Skeletal muscle satellite cell (primary cell): ENCODE measurements around a stretch of chr1.

DNA sequence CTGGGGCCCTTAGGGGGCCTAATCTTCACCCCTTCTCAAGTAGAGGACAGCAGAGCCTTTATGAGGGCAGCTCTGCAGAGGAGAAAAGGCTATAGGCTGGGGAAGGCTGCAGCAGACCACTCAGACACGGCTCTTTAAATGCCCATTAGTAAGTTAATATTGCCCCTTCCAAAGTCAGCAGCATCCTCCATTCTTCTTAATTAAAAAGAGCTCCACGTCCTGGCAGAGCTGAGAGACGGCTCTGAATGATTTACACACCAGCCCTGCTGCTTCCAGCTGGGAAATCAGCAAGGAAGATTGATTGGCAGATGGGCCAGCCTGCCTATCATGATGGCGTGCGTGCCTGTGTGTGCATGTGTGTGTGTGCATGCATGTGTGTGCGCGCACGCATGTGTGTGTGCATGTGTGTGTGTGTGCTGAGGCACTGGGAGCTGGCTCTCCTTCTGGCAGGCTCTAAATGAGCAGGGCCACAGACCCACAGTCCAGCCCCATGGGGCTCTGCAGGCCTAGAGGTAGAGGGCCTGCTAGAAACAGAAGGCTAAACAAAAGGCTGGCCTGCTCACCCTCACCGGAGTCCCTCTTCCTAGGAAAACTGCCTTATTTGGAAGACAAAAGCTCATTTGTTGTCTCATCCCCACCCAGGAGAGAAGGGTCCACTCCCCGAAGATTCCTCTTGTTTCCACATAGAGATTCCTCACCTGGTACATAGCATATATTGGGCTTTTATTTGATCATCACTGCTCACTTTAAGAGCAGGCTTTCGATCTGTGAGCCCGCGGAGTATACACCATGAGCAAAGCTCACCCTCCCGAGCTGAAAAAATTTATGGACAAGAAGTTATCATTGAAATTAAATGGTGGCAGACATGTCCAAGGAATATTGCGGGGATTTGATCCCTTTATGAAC lies 6.0 kb downstream of the KLHDC8A start:
- CAGE, long polyA plus RNA, result no peak

GRCh38 chr1:205430648-205431088 lies 8.8 kb upstream of the LEMD1 start:
- CAGE, long polyA plus RNA, result no peak

- CAGE, long polyA plus RNA, result no peak
These were observed 13.4 kb downstream of the BLACAT1 start for GRCh38 chr1:205442346-205443028.

- CAGE, long polyA plus RNA, result no peak
These were observed 8.3 kb downstream of the BLACAT1 start for GRCh38 chr1:205447206-205448380.

GRCh38 chr1:205505655-205506293 lies 1.3 kb downstream of the CDK18 start:
- CAGE, long polyA plus RNA, result no peak

GRCh38 chr1:205565689-205566318 lies 3.0 kb upstream of the MFSD4A start:
- CAGE, long polyA plus RNA, result no peak

DNA sequence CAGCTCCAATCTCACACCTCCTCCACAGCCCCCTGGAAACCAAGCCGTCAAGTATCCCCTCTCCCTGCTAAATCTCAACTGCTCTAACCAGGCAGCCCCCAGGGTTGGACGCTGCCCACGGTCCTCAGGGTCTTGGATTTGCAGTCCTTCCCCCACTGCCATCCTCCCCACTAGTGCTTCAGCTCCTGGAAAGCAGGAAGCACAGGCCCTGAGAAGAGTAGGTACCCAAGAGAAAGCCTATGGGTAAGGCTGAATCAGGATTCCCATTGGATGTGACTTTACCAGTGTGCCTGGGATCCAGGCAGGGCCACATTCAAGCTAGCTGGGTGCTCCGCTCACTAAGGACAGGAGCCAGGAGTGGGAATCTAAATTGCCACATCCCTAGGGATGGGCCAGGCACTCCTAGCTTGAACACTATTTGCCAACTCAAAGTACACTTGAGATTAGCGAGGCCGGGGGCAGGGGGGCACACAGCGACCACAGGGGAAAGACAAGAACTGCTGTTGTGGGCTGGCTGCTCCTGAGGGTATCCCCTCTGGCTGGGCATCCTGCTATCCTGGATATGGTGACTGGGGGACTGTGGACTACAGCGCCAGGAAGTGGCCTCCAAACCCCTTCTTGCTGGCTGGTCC lies 4.4 kb downstream of the SLC45A3 start:
- CAGE, long polyA plus RNA, result no peak

DNA sequence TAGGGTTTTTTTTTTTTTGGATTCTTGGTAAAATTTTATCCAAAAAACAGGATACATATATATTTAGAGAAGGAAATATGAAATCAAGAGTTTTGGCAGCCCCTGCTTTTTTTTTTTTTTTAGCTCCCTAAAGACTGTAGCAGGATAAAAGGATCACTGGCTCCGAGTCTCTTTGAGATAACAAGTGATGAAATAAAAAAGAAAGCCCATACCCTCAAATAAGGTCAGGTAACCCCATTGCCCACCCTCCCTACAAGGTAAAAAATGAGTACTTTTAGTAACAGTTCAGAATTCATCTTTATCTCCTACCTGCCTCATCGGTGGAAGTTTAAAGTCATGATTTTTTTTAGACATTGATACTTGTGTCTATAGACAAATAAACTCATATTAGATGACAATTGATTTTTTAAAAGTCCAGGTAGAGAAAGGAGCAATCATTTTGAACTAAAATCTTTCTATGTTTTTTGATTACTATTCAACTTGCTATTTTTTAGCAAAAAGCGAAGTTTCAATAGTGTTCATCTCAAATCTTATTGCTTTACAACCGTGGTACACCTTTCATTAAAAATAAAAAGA lies 32.5 kb downstream of the NUCKS1 start:
- CAGE, long polyA plus RNA, result start-site peak on the plus strand centred at position 374 of the sequence, 108 bp wide, 5 and 9 reads in 2 replicates

DNA sequence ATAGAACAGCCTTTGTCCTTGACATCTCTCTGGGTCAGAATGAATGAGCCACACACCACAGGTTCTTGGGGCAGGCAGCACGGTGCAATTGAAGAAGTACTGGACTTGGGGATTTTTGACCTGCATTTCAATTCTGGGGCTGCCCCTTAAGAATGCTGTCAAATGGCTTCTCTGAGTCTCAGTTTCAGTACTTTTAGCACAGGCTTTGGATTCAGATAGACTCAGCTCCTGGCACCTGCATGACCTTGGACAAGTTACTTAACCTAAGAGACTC lies 13.5 kb upstream of the SLC41A1 start:
- CAGE, long polyA plus RNA, result no peak

- CAGE, long polyA plus RNA, result no peak
These were observed 24.5 kb upstream of the IKBKE start for GRCh38 chr1:206445606-206446338.

- CAGE, long polyA plus RNA, result no peak
These were observed 632 bp downstream of the IKBKE start for GRCh38 chr1:206470724-206471491.

- CAGE, long polyA plus RNA, result no peak
These were observed 3.3 kb upstream of the RASSF5 start for GRCh38 chr1:206503915-206504626.

DNA sequence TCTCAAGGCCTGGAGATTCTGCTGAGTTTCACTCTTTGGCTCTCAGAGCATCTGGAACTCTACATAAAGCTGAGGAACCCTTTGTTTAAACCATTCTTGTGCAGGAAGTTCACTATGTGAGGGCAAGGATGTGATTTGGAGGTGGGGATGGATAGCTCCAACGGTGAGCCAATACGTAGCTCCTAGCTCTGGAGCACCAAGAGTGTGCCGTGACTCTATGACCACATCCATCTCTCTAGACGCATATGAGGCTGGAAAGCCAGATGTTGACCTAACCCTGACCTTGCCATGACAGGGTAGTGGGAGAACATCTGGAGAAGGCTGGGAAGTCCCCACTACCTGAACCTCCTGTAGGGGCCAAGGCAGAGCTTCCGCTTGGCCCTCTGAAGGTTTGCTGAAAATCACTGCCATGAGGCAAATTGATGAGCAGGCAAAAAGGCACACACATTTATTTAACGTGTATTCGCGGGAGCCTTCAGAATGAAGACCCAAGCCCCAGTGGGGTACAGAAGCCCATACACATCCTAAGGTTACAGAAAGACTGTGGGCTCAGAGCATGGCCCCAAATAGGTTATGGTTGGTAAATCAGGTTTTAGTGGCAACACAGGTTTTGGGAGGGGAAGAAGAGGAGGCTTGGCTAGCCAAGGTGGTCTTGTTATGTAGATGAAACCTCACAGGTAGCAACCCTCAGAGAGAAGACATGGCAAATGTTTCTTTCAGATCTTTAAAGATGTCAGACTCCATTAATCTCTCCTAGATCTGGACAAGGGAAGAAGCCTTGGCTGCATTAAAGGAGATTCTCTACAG lies 43.3 kb downstream of the EIF2D start:
- CAGE, long polyA plus RNA, result no peak

GRCh38 chr1:206571121-206571611 lies 41.1 kb downstream of the EIF2D start:
- CAGE, long polyA plus RNA, result no peak

- CAGE, long polyA plus RNA, result no peak
These were observed 12.3 kb downstream of the DYRK3 start for GRCh38 chr1:206647319-206648329.

DNA sequence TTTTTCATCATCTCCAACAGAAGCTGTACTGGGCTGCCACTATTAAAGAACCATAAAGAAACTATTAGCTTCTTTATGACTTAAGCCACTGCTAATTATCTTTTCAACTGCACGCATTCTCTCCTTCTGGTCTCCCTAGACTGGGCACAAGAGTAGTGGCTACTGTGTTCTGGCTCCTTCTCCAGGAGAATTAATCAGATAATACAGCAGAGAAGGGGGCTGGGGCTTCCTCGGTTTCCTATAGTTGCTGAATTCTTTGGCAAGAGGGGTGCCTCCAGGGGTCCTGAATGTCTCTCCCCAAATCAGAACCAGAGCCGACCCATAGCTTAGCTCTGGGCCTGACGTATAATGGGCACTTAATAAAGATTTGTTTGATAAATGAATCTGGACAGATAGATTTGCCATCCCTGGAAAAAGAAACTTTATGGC lies 19.2 kb upstream of the MAPKAPK2 start:
- CAGE, long polyA plus RNA, result no peak

DNA sequence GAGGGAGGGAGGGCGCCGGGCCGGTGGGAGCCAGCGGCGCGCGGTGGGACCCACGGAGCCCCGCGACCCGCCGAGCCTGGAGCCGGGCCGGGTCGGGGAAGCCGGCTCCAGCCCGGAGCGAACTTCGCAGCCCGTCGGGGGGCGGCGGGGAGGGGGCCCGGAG lies 186 bp downstream of the MAPKAPK2 start:
- CAGE, long polyA plus RNA, result no peak

DNA sequence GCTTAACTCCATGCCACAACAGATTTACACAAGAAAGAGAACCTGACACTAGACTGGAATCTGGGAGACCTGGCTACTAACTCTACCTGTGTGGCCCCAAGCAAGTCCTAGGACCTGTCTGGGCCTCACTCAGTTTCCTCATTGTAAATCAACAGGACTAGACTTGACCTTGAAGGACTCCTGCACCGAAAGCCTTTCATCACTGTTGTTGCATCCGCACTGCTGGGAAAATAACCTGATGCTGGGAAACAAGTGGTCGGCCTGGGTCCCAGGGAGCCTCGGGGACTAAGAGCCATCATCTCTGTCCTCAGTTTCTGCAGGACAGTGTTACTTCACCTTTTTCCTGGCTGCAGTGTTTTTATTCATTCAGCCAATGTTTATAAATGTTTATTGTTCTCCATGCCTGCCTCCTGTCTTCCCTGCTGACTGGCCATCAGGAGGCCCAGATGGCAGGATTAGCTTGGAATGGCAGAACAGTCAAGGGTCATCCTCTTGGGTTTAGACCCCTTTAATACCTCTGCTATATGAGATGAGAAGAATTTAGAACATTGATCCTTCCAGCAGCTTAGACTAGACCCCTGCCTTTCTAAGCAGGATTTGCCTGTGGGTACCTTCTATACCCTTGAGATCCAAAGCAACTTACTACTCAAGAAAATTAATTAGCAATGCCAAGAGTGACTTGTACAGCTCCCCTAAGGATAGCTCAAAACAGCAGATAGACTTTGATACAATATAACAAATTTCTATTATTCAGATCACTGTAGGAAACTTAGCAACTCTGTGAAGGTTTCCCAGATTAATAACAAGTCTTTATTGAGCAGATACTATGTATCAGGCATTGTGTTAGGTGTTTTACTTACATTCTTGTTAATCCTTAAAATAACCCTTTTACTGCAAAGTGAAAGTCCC lies 13.3 kb downstream of the MAPKAPK2 start:
- CAGE, long polyA plus RNA, result no peak

DNA sequence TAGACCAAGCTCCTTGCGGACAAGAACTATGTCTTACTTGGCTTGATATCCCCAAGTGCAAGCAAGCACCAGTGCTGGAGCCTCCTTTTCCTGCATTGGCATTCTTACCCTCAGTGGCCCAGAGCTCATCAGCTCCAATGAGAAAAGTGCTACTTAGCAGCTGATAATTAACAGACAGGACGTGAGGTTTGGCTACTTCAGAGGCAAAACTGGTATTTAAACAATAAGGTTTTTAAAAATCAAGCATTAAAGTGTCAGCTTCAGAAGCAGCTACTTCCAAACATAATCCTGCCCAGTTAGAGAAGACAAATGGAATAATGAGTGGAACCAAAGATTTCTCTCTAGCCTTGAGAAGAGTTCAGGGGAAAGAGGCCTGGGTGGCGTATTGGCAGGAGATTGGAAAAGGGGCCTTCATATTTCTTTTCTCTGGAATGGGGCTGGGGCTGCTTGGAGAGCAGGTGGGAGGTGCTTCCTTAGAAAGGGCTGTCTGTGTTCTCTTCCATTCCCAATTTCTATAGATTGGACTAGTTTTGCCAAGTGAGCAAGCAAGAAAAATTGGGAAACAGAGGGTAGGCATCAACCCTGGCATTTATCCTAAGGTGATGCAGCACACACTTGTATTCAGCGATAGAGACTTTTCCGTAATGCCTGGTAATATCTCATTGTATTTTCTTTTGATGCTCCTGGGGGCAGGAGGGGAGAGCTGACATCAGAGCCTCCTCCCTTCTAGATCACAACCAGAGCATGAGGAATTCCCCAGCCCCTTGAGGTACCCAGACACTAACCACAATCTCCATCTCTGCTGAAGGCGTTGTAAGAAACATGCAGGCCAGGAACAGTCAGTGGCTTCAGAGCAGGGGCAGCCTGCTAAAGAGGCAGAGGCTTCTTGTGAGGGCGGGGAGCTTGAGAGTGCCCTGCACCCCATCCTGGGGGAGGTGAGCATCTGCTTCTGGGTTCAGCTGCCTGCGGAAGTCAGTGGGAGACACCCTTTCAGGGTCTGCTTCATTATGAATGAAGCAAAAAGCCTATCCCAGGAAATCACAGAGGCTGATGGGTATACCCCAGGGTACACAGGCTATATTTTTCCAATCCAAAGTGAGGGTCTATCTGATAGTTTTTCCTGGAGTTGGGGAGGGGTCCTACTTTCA lies 18.7 kb downstream of the MAPKAPK2 start:
- CAGE, long polyA plus RNA, result no peak

DNA sequence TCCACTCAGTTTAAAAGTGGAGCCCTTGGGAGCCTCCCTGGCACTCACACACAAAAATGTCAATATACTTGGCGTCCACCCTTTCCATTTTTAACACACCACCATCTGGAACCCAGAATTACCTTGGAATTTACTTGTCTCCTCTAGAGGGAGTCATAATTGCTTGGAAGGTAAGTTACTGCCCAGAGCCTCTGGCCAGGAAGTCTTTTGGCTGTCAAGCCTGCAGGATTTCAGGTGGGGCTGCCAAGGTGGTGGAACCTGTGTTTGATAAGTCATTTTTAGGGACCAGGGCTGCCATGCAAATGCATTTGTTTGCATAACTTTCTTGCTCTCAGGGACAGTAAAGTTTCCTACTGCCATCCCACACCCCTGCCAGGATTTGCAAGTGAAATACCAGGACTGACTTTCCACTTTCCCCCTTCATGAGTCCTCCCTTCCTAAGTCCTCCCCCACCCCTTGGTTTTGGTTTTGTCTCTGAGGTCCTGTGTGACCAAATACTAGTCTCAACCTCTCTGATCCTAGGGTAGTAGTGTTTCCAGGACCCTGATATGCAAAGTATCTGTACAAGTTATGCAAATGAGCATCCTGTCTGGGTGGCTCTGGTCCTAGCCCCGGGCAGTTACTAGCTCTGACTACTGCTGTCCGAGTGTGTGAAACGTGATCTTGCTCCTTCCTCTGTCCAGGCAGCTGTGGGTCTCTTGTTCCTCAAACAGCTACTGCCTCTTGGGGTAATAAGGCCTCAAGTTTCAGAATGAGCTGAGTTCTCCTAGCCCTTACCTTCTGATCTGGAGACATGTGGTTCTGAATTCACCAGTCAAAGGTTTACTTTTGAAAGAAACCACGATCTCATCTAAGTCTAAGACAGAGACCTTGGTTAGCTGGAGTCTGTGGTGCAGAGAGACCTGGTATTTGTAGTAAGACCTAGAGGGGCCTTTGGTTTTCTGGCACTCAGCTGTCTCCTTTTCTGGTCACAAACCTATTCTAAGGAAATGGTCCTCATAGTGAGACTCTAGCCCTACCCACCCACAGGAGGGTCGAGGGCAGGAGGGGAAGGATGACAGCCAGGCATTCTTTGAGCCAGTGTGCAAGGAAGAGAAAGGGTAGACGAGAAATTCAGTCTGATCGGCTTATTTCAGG lies 31.2 kb upstream of the IL19 start:
- CAGE, long polyA plus RNA, result no peak